ENCODE measurements around a stretch of chr5.

DNA sequence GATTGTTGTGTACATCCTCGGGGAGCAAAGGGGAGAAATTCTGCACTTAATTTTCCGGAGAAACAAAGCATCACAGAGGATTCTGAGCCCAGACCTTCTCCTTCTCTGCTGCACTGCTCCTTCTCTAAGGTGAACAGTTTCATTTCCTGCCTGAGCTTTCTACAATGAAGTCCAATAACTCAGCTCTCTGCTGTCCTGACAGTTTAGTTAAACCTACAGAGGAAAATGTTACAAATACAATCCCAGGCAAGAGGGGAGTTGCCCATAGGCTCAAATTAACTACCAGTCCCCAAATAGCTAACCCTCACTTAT is 206.3 kb downstream of the EFNA5 start:
- RRBS, result no CpG with 5 or more reads among the region's 2 CpGs

GRCh38 chr5:107466056-107466828 is 204.5 kb downstream of the EFNA5 start:
- RRBS, result no CpG with 5 or more reads among the region's 14 CpGs

DNA sequence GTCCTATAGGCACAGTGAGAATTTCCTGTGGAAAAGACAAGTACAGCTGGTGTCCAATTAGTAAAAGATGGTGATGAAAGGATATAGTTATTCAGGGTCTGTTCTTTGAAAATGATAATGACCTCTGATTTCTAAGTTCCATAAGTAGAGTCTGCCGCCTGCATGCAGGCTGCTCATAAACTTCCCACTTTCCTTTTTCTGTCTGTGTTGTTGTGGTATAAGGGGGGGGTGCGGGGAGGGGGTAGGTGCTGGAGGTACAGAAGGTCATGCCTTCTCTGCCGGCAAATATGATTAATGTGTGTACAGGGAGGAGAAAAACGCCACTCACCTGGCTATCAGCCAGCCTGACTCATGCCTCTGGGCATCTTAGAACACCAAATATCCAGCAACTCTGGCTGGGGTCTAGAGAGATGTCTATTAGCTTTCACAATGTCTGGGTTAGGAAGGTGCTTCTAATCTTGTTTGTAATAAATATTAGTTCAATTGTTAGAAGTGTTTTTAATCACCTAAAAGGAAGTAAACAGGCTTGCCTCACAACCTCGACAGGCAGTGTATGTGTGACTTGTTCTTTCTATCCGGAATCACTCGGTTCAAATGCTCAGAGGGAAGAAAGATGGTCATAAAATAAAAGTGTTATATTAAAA is 128.3 kb downstream of the EFNA5 start:
- RRBS, result no CpG with 5 or more reads among the region's 7 CpGs

- RRBS, result no CpG with 5 or more reads among the region's 1 CpG
Measured at GRCh38 chr5:107859271-107859782, 188.6 kb upstream of the EFNA5 start.

- RRBS, result no CpG with 5 or more reads among the region's 4 CpGs
Measured at GRCh38 chr5:108139682-108140348, 242.1 kb downstream of the FBXL17 start.

GRCh38 chr5:108359226-108360058 is 22.5 kb downstream of the FBXL17 start:
- RRBS, result no CpG with 5 or more reads among the region's 4 CpGs

GRCh38 chr5:108360622-108361331 is 21.1 kb downstream of the FBXL17 start:
- RRBS, result no CpG with 5 or more reads among the region's 3 CpGs

DNA sequence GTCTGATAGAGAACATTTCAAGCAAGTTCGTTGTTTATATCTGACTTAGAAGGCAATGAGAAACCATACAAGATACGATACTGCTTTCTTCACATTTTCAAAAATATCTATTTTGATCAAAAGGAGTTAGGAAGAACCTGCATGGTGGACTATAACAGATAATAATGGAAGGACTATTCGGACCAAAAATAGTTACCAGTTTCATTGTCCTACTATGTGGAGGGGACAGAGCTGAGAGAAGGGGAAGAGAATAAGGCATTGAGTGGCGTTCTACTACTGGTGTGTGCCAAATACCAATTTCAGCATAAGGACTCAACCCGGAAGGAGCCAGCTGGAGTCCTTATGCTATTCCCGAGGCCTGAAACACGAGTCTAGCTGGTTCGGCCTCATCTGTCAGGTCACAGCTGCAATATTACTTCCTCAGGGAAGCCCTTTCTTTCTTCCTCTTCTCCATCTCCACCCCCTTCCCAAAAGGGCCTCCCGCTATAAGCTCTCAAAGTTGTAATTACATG is 20.6 kb upstream of the FER start:
- RRBS, result no CpG with 5 or more reads among the region's 9 CpGs

GRCh38 chr5:108924483-108925076 is 176.9 kb downstream of the FER start:
- RRBS, result no CpG with 5 or more reads among the region's 2 CpGs

GRCh38 chr5:109329708-109330271 is 80.0 kb downstream of the PJA2 start:
- RRBS, result no CpG with 5 or more reads among the region's 3 CpGs

GRCh38 chr5:109330803-109331219 is 79.0 kb downstream of the PJA2 start:
- RRBS, result no CpG with 5 or more reads among the region's 1 CpG

DNA sequence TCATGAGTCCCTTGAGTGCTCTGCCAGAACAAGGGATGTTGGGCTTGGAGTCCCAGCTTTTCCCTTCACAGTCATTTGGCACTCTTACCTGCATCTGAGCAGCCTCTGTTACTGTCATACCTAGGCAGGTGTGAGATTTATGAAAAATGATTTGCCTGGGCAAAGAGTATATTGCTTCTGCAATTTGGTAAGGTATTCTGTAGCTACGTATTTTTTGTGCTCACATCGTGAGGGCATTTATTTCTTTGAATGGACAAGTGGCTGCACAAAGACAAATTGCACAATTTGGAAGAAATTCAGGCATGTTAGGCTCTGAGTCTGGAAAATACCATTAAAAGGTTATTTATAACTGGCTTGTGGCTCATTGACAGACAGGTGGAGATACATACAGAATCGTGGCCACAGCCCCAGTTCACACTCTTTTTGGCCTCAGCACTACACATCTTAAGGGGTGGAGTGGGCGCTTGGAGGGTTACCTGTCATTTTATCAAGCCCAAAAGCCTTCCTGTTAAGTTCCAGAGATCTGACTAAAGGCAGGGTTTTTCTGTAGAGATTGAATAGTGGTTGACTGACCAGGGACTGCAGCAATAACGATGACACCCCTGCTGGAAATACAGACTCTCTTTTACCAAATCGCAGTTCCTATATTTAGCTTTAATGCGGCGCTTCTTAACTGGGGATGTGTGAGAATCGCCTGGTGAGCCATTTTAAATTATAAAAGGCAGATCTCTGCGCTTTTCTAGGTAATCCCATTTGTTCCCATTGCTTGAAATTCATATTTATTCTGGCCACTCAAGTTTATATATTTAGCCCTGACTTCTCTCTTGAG is 14.6 kb downstream of the MAN2A1 start:
- RRBS, result no CpG with 5 or more reads among the region's 10 CpGs

GRCh38 chr5:109739642-109740589 is 50.2 kb downstream of the MAN2A1 start:
- RRBS, result no CpG with 5 or more reads among the region's 2 CpGs

- RRBS, result no CpG with 5 or more reads among the region's 2 CpGs
Measured at GRCh38 chr5:109803833-109804323, 114.2 kb downstream of the MAN2A1 start.

- RRBS, result no CpG with 5 or more reads among the region's 8 CpGs
Measured at GRCh38 chr5:109857409-109858061, 167.8 kb downstream of the MAN2A1 start.

DNA sequence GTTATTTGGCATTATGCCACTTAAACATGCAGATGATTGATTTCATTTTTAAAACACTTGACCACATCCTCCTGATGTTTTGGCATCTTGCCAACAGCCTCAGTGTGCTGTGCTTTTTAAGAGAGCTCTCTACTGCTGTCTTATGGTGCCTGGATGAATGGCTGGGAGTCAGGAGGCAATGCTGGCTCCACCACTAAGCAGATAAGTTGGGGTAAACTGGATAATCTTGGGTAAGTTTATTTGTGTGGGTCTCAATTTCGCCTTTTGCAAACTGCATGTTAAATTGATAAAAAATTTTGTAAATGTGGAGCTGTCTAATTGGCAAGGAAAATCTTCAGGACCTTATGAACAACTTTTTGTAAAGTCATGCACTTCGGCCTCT is 364.6 kb downstream of the MAN2A1 start:
- RRBS, result no CpG with 5 or more reads among the region's 2 CpGs

DNA sequence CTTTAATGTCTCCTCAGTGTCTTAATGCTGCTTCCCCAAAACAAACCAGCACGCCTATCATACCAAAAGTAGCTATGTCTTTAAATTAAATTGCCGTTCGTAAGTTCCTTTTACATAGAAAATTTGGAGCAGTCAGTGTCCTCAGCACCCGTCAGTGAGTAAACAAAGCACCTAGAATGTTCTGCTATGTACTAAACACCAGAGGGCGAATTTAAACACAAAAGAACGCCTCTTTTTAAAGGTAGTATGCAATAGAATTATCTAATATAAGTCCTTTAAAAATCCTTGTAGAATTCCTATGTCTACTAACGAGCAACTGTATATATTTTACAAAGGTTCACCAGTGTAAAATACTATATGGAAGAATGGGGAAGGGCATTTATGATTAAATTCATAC is 457 bp upstream of the TMEM232 start:
- RRBS, result no CpG with 5 or more reads among the region's 7 CpGs

- RRBS, result no CpG with 5 or more reads among the region's 22 CpGs
Measured at GRCh38 chr5:110985491-110986121, 85.9 kb upstream of the TSLP start.

- RRBS, result no CpG with 5 or more reads among the region's 4 CpGs
Measured at GRCh38 chr5:111227816-111228267, 3.7 kb downstream of the CAMK4 start.

DNA sequence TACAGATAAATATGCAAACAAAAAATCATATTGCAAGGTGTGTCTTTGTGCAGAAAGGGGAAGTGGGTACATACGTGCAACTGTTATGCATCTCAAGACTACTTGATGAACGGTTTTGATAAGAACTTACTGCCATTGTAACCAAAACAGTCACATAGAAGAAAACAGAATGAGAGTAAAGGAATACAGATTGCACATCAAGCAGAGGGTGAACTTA is 9.9 kb downstream of the CAMK4 start:
- RRBS, result no CpG with 5 or more reads among the region's 2 CpGs

Data from Ishikawa (cell line).